Right lobe of liver (tissue), 4 donors: ENCODE measurements around the gene L3MBTL4.

DNA sequence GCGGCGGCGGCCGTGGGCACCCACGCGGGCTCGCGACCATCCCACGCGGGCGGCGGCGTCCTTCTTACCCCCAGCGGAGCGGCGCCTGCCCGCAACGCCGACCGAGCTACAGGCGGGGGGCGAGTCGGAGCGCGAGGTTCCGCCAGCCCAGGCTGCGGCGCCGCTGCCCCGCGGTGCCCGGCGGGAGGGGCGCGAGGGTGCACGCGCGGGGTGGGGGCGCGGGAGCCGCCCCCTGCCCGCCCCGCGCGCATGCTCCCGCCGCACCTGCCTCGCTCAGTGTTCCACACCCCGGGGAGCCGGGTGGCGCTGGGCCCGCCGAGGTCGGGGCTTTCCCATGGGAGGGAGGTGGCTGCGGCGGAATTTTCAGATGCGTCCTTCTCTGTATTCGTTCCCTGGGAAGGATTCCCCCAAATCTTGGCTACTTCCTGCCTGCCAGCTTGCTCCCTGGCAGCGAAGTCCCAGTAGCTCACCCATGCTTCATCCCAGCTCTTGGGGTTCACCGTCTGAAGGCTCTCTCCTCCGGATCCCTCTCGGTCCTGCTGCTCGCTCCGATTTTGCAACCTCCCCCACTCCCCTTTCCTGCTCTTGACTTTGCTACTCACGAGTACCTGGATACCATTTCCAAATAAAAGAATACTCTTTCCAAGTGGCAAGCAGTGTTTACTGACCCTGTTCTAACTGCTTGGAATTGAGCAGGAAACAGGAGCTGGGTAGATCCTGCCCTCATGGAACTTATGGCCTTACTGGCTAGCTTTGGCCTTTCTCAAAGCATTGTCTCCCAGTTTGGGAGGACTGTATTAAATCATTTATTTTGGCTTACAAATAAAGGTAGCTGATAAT lies at the start of gene L3MBTL4:
TSS of gene L3MBTL4 (minus strand) at position 179 of the 840 bp plus-strand sequence.
- PRO-cap, 4 experiments, result peak in 4 of 4 experiments; most common plus-strand start position 276 of the sequence (in 3); most common minus-strand start position 179 of the sequence (in 3)
- RAMPAGE, long total RNA, 2 experiments, result start-site peak on the minus strand in 2 of 2 experiments, centred at positions 143 to 553 of the sequence, 28 to 189 reads per replicate

GRCh38 chr18:7459577-7460439 lies 107.3 kb upstream of the PTPRM start:
- PRO-cap, 4 experiments, result no peak in any of the 4 experiments
- RAMPAGE, long total RNA, 2 experiments, result no peak in any of the 2 experiments

DNA sequence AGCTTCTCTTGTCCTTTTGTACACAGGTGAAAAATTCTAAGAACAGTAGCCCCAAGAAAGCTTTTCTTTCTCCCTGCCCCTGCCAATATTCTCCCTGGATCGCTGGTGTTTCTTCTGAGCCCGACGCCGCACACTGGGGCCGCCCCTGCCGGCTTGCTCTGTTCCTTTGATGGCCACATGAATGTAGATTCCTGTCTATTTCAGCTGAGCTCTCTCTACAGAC lies 106.8 kb upstream of the PTPRM start:
- PRO-cap, 4 experiments, result no peak in any of the 4 experiments
- RAMPAGE, long total RNA, 2 experiments, result no peak in any of the 2 experiments

GRCh38 chr18:7635517-7636094 lies 68.5 kb downstream of the PTPRM start:
- PRO-cap, 4 experiments, result no peak in any of the 4 experiments
- RAMPAGE, long total RNA, 2 experiments, result start-site peak on the plus strand in 1 of 2 experiments, at chr18:7635394-7635868 at its widest, 11 reads per replicate

- PRO-cap, 4 experiments, result peak in 1 of 4 experiments; most common plus-strand start chr18:7817837 (in 1)
- RAMPAGE, long total RNA, 2 experiments, result no peak in any of the 2 experiments
Observed at GRCh38 chr18:7817623-7817901, 250.4 kb downstream of the PTPRM start.

DNA sequence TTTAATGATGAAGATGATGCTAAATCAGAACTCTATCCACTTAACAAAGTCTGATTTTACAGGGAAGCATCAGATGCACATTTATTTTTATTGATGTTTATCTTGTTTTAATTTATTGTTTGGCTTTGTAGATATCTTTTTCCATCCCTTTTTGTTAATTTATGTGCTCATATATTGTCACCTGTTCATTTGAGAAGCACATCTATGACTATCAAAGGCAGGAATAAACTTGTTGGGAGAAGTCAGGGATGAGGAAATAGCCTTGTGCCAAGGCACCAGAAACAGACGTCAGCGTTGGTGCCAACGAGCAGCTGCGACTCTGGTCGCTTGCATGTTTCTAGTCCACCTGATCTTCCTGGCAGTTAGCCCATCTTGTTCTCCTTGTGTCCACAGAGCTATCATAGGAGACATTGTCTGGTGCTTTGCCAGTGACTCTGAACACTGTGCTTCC lies 374.3 kb downstream of the PTPRM start:
- PRO-cap, 4 experiments, result no peak in any of the 4 experiments
- RAMPAGE, long total RNA, 2 experiments, result no peak in any of the 2 experiments

DNA sequence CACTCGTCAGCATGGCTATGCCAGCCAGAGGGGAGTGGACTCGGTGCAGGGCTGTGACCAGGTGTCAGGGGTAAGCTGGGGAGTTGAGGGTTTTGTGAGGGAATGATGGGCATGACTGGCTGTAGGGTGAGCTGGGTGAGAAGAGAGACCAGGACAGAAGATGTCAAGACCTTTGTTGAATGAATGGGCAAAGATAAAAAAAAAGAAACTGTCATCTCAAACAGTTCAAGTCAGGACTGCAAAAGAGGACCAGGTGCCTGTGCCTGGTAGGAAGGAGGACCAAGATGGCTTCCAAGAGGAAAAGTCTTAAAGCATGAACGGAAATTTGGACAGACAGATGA lies 397.4 kb upstream of the RAB12 start:
- PRO-cap, 4 experiments, result no peak in any of the 4 experiments
- RAMPAGE, long total RNA, 2 experiments, result no peak in any of the 2 experiments

DNA sequence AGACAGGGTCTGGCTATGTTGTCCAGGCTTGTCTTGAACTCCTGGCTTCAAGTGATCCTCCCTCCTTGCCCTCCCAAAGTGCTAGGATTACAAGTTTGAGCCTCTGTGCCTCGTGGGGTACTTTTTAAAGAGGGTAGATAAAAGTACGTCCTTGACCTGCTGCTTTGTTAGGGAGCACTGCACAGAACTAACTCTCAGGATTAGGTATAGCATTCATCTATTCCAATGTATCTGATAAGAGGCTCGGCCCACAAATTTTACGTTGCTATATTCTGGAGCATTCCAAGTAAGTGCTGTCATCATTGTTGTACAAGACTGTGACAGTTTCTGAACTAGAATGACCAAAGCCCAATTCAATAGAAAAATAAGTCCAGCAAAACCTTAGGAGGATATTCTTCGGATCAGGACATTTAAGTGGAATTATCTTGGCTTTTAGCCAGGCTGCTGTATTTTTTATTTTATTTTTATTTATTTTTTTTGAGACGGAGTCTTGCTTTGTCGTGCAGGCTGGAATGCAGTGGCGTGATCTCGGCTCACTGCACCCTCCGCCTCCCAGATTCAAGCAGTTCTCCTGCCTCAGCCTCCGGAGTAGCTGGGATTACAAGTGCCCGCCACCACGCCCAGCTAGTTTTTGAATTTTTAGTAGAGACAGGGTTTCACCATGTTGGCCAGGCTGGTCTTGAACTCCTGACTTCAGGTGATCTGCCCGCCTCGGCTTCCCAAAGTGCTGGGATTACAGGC lies 4.2 kb downstream of the MTCL1 start:
- PRO-cap, 4 experiments, result no peak in any of the 4 experiments
- RAMPAGE, long total RNA, 2 experiments, result no peak in any of the 2 experiments

DNA sequence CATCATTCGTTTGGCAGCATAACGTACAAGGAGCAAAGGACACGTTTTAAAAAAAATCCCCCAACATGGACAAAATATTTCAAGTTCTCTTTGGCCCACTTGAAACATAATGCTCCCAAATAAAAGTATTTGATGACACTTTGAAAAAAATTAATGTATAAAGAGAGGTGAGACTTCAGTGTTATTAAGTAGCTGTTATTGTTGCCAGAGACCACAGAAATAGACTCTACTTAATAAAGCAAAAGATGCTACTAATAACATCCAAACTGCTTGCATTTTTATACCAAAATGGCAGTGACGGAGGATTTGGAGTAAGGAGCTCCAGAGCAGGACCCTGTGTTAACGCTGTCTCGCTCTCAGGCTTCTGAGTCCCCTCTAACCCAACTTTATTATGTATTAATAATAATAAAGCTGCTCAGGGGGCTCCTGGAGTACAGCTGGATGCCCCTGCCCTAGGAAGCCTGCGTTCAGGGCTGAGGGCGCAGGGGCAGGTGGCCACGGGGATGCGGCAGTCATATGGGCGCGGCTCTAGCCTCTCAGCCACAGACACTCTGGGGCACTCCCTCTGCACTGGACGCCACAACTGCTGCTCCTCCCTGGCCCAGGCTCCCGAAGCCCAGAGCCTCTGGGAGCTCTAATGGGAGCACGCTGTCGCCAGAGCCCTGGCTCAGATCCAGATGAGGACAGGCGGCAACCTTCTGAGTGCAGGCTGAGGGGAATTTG lies 93.4 kb downstream of the MTCL1 start:
- PRO-cap, 4 experiments, result no peak in any of the 4 experiments
- RAMPAGE, long total RNA, 2 experiments, result no peak in any of the 2 experiments

DNA sequence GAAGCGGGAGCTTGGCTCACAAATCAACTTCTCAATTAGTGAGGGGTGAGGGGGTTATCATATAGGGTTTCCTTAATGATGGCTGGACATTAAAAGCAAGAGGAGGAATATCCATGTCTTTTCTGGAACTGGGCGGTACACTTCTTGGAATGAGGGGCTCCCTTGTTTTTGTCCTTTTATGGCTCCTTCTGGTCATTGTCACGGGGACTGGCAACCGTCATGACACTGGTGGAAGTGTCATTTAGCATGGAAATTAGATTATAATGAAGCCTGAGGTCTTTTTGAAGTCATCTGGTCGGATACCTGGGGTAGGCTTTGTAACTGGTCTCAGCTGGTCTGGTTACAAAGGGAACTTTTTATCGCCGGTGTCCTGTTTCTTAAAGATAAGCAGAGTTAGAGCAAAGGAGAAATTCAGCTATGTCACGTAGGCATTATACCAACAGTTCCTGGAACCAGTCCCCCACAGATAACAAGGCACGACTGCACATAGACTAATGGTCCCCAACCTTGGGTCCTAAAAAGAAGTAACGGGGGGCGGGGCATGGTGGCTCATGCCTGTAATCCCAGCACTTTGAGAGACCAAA lies 93.6 kb upstream of the NDUFV2 start:
- PRO-cap, 4 experiments, result no peak in any of the 4 experiments
- RAMPAGE, long total RNA, 2 experiments, result no peak in any of the 2 experiments

DNA sequence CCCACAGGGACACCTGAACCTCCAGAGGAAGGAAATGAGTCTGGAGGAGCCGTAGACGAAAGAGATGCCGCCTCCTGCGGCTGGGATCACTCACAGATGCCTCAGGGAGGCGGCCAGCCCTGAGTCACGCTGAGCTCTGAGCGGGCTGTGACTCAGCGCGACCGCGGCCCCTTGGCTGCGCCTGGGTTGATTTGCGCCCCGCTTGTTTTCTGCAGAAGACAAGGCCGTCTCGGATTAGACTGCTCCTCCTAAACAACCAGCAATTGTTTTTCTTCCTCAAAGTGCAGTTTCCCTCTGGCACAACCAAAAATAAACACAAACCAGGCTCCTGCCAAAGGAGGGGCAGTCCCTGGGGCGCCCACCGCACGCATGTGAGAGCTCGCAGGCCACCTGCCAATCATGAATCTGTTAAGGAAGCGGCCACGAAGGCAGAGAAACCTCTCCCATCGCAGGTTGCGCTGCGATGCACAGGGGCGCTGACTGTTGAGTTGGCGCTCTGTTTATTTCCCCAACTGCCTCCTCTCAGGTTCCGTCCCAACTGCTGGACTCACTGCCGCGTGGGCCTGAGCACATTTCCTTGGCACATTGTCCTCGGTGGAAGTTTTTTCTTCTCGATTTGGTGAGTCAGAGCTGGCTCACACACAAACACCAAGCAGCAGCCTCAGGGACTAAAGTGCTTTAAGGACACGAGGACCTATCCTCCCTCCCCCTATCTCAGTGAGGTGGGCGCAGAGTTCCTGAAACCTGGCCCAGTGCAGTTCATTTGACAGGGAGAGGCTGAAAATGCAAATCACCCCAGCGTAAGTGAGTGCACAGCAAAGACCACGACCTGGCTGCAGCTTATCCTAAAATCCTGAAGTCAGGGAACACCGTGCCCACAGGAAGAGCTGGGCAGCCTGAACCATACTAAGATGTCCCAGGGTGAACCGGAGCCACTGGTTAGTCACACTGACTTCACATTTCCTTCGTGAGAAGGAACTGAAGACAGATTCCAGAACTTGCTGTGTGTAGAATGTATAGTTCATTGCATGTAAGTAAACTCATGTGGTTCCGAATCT lies 85.0 kb upstream of the NDUFV2 start:
- PRO-cap, 4 experiments, result no peak in any of the 4 experiments
- RAMPAGE, long total RNA, 2 experiments, result no peak in any of the 2 experiments

DNA sequence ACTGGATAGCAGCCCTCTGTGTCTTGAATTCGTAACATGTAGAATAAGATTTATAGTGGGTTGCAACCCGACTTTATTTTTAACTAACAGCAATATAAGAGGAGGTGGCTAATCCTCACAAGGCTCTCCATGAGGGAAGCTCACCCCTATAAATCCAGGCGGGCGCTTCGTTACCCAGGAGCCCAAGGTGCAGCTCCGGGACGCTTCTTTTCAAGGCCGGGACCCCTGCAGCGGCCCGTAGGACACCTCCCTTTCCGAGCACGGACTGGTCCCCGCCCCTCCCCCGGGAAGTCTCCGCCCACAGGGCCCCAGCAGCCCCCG lies 279 bp upstream of the NDUFV2 start:
- PRO-cap, 4 experiments, result peak in 4 of 4 experiments; most common minus-strand start position 212 of the sequence (in 1)
- RAMPAGE, long total RNA, 2 experiments, result start-site peak on the minus strand in 1 of 2 experiments, centred at position 223 of the sequence, 17 reads per replicate

- PRO-cap, 4 experiments, result no peak in any of the 4 experiments
- RAMPAGE, long total RNA, 2 experiments, result no peak in any of the 2 experiments
Observed at GRCh38 chr18:9118311-9118875, 15.9 kb downstream of the NDUFV2 start.

DNA sequence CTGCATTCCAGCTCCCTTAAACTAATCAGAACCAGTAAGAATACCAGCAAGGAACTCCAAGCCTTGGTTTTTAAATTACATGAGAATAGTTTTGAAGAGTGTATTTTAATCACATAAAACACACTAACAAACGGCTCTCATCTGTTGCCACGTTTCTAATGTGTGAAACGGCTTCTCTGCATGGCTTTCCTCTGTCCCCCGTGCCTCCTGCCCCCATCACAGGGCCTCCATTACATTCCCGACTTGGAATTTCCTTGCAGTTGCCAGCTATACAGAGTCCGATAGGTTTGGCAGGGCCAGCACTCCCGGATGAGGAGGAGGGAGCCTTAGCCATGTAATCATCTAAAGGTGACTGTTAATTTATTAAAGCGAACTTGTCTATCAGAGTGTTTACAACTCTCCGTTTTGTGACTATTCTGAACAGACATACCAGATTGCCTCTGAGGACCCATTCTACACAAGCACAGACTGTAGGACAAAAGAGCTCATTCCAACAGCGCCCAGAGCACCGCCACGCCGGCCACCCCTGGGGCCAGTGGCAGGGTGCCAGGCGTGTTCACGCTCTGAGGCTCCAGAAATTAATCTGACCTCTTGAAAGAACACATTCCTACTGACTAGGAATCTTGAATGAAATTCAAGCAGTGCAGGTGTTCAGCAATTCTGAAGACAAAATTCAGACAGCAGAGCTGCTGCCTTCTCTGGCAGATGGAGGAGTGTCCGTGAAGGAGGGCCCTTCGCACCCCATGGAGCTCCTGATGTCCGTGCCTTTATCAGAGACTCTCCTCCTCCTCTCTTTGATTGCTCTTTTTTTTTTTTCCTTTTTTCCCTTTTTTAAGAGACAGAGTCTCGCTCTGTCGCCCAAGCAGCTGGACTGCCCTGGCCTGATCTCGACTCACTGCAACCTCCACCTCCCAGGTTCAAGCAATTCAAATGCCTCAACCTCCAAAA lies 58.1 kb upstream of the RALBP1 start:
- PRO-cap, 4 experiments, result no peak in any of the 4 experiments
- RAMPAGE, long total RNA, 2 experiments, result no peak in any of the 2 experiments

DNA sequence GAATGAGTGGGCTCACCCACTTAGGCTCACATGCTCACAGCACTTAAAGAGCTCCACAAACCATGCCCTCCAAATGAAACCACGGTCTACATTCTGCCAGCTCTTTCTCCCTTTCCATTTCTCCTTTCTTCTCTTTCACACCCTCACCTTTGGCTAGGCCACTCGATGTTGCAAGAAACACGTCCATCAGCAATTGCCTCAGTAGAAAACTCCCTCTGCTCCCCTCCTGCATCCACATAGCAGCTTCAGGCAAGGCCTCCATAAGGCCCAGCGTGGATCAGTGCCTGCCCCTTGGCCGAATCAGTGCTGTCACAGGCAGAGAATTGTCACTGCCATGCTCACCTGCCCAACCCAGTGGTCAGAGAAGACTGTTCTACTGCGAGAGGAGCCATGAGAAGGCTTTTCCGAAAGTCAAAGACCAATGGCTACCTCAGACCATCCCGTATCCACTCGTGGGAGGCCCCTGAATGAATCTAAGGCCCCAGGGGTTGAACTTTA lies 1.3 kb upstream of the RALBP1 start:
- PRO-cap, 4 experiments, result no peak in any of the 4 experiments
- RAMPAGE, long total RNA, 2 experiments, result no peak in any of the 2 experiments

GRCh38 chr18:9516735-9517545 lies 41.6 kb downstream of the RALBP1 start:
- PRO-cap, 4 experiments, result no peak in any of the 4 experiments
- RAMPAGE, long total RNA, 2 experiments, result no peak in any of the 2 experiments

DNA sequence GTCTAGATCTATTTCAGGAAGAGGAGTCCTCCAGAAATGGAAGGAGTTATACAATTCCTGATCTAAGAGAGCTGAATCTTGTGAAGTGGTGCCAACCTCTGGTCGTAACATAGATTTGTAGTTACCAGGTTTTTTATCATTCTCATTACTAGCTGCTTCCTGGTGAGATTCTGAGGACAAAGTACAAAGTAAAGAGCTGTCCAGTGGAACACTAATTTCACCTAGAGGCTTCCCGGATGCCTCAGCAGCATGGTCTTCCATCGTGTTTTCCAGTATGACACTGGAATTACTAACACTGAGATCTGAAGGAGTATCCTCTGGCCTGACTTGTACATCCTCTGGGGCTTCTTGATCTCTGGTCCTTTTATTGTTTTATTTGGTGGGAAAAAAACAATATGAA lies 44.0 kb downstream of the PPP4R1 start:
- PRO-cap, 4 experiments, result no peak in any of the 4 experiments
- RAMPAGE, long total RNA, 2 experiments, result no peak in any of the 2 experiments

DNA sequence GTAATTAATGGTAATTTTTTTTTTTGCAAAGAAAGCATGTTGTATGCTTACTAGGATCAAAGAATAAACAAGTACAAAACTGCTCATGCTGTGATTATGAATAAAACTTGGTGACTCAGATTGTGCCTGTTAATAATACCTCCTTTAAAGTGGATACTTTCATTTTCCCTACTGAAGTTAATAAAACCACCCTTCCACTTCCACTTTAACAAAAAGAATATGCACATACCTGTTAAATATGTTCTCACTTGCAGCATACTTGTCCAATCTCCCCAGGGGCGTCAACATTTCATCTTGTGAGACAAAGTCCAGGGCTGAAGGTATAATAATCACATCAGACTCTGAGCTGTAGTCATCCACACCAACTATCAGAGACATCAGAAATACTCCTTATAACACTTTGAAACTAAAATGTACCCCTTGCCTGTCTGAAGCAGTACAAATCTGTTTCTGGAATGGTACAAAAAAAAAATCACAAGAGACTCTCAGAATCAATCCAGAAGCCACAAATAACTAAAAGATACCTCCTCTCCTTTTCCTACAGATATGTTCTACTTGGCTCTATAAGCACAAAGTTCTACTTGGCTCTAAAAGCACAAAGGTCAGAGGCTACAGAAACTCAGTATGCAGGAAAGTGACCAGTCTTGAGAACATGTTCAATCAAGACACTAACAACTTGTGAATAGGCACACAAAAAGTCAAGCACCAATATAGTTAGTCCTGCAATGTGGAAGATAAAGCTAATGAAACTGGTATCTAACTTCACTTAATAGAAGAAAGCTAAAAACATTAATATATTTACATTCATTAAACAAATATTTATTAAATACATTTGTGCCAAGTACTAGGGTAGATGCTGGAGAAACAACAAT lies 19.3 kb downstream of the PPP4R1 start:
- PRO-cap, 4 experiments, result no peak in any of the 4 experiments
- RAMPAGE, long total RNA, 2 experiments, result no peak in any of the 2 experiments

- PRO-cap, 4 experiments, result peak in 1 of 4 experiments; most common plus-strand start chr18:9612452 (in 1)
- RAMPAGE, long total RNA, 2 experiments, result no peak in any of the 2 experiments
Observed at GRCh38 chr18:9612112-9612738, 2.1 kb downstream of the PPP4R1 start.

DNA sequence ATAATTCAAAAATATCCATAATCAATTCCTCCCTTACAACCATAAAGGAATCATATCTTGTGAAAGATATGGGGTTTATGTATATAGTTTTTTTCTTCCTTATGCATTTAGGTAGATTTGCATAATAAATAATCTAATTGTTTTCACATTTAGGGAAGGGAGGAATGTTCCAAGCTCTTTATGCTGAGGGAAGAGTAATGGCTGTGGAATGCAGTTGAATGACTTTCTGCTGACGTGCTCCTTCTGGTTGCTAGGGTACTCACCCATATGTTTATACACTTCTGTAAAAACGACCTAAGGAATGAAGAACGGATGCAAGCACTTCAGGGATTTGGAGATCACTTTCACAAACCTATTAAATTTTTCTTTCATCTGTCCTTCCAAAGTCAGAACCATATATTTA lies 29.2 kb upstream of the PPP4R1 start:
- PRO-cap, 4 experiments, result no peak in any of the 4 experiments
- RAMPAGE, long total RNA, 2 experiments, result no peak in any of the 2 experiments